Urinary bladder (tissue), 3 donors: ENCODE results near the genes LHX2 and OLFML2A.

GRCh38 chr9:124011301-124011887 is at the start of gene LHX2:
TSS of gene LHX2 (plus strand) at chr9:124011768.
- PRO-cap, result unidirectional peak, plus-strand start at chr9:124011609
- RAMPAGE, long total RNA, result no peak

GRCh38 chr9:124202397-124203030 is 55.2 kb upstream of the NEK6 start:
- PRO-cap, result no peak
- RAMPAGE, long total RNA, result no peak

DNA sequence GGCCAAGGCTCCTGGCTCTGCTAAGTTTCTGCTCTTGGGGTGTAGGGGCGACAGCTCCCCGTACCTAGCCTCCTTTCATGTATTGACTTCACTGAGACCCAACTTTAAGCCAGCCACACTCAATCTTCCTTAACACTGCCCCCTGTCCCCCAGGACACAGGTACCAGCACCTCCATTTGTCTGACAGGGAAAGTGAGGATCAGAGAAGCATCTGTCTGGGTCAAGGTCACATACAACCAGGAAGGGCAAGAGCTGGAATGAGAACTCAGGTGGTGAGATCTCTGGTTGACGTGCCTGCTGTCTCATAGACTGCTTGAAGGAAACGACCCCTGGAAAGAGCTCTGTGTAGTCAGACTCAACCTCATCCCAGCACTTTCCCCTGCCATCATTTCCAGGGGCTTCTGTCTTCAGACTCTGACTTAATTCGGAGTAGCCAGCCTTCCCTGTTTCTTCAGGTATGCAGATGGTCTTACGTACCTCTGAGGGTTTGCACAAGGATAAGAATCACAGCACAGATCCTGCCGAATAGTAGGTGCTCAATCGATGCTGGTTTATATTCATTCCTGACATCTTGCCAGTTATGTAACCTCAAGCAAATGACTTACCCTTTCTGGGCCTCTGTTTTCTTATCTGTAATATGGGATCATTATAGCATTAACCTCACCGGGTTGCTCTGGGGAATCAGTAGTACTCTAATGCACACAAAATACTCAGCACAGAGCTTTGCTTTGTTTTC is 7.4 kb upstream of the NR5A1 start:
- PRO-cap, result no peak
- RAMPAGE, long total RNA, result no peak

DNA sequence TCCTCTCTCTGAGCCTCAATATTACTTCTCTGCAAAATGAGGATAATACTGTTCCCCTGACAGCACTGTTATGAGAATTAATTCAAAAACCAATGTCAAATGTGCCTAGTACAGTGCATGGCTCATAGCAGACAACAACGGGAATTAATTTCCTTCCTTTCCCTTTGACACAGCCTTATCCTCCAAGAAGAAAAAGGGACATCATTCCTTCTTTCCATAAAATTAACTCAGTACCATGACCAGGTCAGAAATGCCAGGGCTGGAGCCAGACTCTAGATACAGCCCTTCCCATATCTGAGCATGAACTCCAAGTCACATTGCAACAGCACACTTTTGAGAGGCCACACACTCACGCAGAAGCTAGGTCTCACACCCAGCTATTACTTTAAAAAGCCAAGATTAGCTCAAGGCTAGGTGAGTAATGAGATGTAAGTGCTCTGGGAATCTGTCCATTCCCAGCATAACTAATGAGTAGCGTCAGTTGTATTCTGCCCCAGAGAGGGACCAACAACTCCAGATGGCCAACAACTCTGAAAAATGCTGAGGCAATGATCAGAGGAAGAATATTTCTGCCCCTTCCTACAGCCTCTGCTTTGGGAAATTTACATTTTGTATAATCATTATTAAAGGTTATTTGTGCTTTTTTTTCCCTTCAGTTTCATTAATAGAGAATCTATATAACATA is 118.6 kb downstream of the NR6A1 start:
- PRO-cap, result no peak
- RAMPAGE, long total RNA, result no peak

DNA sequence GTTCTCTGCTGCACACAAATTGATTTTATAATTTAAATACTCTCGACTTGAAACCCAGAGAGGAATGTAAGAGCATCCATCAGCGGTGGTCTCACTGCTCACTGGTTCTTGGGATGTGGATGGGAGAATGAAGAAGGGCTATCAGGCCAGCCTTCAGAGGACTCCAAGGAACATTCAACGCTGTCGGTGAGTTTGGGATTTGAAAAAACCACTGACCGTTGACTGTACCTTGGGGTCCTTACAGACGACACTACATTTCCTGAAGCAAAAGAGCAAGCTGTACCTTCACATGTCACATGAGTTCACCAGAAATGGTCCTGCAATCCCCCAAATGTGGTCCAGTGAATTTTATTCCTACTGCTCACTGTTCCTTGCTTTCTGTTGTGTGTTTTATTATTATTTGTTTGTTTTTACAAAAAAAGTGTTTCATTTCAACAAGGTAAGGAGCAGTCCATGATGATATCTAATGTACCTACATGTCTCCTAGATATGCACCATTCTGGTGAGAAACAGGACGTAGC is 78.7 kb downstream of the NR6A1 start:
- PRO-cap, result no peak
- RAMPAGE, long total RNA, result no peak

GRCh38 chr9:124711344-124712274 is 59.5 kb downstream of the NR6A1 start:
- PRO-cap, result no peak
- RAMPAGE, long total RNA, result no peak

DNA sequence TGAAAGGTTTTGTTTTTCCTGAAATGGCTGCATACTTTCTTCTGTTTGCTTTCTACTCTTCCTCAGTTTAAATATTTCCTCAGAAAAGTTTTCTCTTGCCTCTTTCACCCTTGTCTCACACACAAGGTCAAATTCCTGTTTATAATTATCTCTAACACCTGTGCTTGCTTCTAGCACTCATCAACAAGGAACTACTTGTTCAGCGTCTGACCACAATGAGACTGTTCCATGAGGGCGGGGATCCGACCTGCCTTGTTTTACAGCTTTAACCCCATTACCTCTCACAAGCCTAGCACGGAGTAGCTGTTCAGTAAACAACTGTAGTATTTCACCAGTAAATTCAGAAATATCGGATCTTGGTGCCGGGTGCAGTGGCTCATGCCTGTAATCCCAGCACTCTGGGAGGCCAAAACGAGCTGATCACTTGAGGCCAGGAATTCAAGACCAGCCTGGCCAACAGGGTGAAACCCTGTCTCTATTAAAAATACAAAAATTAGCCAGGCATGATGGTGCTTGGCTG is 37.0 kb downstream of the NR6A1 start:
- PRO-cap, result no peak
- RAMPAGE, long total RNA, result no peak

- PRO-cap, result bidirectional peak, plus-strand start at chr9:124777160, minus-strand start at chr9:124777001; bidirectional peak, plus-strand start at chr9:124777430, minus-strand start at chr9:124777302
- RAMPAGE, long total RNA, result no peak
Measured at GRCh38 chr9:124776825-124777612, at the start of gene OLFML2A. TSS of gene OLFML2A (plus strand) at chr9:124777133.

DNA sequence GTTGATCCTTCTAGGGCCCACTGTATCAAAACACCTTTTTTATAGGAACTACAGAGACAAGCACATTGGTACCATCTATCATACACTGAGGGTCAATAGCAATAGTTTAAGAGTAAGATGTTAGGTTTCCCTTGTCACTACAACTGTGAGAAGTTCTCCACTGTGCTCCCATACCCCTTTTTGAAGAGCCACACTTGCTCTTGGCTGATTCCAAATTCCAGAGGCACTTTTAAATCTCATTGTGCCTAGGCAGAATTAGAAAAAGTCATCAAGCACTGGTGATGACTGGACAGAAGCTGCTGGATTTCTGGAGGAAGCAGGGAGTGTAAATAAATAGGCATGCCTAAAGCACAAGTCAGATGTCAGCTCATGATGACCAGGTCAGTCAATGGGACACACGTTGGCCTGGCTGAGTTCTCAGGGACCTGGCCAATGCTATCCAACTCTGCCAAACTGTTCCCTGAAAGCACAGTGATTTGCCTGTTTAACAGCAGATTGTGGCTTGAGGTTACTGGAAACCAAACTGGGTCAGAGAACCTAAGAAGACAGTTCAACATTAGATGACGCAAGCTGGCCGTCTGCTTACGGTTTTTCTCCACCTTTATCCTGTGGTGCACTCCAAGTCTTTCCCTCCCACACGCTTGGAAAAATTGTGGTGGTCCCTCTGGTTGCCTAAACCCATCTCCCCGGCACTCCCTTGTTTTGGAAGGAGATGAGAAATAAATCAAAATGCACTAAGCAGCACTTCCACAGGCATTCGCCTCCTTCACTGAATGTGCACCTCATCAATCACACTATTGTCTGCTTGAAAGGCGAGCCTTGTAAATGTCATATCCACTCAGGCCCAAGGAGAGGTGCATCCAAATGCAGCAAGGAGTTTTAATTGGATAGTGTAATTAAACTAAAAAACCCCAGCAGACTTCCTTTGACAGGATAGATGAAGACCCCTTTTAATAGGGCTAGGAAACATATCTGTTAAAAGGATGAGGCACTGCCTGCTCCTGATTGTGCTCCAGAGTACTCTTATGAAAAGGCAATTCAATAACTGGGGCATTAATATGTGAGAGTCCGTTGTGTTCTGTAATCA is 199.3 kb downstream of the GAPVD1 start:
- PRO-cap, result no peak
- RAMPAGE, long total RNA, result no peak

DNA sequence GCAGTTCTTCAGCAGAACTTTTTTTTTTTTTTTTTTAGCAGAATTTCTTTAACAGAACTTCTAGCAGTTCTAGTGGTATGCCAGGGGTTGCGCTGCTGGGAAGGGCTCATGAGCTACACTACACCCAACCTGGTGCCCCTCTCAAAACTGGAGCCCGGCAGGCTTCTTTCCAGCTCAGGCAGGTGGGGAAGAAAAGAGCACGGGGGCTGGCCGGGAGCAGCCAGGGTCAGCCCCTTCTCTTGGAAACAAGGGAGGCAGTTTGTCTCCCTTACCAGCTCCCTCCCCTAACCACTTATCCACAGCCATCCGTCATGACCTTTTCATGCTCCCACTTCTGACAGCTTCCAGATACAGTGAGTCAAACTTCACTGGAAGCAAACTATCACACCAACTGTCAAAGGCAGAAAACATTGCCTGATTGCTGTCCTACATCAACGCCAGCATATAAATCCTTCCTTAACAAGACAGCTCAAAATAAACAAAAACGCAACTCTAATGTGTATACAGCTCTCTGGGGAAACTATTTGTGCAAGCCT is 211.5 kb downstream of the GAPVD1 start:
- PRO-cap, result no peak
- RAMPAGE, long total RNA, result no peak

GRCh38 chr9:125632222-125633480 is 74.4 kb downstream of the MAPKAP1 start:
- PRO-cap, result no peak
- RAMPAGE, long total RNA, result no peak

DNA sequence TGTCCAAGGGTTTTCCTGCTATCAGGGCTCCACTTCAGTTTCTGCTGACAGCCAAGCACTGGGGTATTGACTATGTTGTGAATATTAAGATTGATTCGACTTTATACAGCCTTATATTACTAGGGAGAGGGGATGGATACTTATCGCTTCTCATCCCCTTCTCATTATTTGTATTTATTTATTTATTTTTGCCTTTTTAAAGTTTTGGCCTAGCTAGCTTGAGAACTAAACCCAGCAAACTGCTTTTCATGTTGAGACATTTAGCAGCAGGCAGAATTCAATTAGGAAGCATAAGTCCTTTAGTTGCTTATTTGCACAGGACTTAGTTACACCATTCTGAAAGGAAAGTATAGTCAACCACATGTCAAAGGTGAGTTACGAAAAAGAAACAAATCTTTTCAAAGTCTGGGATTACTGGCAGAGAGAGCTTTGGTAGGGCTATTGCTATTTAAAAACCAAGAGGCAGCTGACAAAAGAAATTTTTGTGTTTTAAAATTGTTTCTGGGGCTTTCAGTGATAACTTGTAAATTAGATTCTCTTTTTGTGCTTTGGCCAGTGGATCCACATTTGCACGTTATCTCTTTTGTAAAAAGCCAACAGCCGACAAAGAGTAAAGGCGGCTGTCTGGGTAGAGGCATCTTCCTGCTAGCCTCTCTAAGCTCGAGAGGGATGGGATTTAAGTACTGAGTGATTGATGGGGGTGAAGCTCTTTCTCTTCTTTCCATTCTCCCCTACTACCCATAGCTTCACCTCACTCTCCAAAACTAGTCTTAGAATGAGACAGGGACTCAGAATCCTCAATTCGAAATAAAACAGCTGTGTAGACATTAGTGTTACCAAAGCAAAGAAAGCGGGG is 3.2 kb downstream of the PBX3 start:
- PRO-cap, result no peak
- RAMPAGE, long total RNA, result no peak

GRCh38 chr9:126348198-126349400 is 22.0 kb downstream of the MVB12B start:
- PRO-cap, result no peak
- RAMPAGE, long total RNA, result no peak

- PRO-cap, result unidirectional peak, minus-strand start at chr9:126376570
- RAMPAGE, long total RNA, result no peak
Measured at GRCh38 chr9:126376240-126377194, 49.9 kb downstream of the MVB12B start.

GRCh38 chr9:126392861-126393450 is 66.3 kb downstream of the MVB12B start:
- PRO-cap, result unidirectional peak, minus-strand start at chr9:126393088
- RAMPAGE, long total RNA, result no peak

DNA sequence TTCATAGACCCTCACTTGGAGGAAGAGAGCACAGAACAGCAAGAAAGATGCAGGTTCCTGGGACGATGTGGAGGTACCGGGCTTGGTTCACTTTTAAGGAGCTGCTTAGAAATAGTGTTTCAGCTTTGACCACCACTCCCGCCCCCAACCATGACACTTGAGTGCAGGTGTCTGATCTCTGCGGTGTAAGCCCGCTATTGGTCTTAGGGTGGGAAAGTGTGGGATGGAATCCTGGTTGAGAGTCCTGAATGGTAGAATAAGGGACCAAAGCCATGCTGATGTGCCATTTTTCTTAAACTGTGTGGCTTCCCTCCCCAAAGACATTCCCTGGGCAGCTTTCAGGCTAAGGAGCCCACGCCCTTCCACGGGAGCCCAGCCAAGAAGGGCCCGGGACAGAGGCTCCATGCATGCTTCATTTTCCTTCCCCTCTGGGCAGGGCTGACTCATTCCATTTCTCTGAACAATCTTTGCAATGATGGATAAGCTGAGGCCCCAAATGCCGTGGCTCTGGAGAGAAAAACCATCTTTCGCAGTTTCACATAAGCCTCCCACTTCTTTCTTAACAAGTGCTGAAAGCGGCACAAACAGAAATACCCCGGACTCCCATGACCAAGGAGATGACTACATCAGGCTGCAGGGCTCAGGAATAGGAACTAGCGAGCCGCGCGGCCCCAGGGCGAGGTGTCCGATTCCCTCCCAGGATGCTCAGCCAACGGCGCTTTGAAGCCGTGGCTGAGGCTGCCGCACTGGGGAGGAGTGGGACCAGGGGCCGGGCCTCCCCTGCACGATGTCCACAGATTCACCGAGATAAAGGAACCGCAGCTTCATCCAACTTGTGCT is 96.9 kb upstream of the LMX1B start:
- PRO-cap, result bidirectional peak, plus-strand start at position 495 of the sequence, minus-strand start at position 322 of the sequence
- RAMPAGE, long total RNA, result no peak

DNA sequence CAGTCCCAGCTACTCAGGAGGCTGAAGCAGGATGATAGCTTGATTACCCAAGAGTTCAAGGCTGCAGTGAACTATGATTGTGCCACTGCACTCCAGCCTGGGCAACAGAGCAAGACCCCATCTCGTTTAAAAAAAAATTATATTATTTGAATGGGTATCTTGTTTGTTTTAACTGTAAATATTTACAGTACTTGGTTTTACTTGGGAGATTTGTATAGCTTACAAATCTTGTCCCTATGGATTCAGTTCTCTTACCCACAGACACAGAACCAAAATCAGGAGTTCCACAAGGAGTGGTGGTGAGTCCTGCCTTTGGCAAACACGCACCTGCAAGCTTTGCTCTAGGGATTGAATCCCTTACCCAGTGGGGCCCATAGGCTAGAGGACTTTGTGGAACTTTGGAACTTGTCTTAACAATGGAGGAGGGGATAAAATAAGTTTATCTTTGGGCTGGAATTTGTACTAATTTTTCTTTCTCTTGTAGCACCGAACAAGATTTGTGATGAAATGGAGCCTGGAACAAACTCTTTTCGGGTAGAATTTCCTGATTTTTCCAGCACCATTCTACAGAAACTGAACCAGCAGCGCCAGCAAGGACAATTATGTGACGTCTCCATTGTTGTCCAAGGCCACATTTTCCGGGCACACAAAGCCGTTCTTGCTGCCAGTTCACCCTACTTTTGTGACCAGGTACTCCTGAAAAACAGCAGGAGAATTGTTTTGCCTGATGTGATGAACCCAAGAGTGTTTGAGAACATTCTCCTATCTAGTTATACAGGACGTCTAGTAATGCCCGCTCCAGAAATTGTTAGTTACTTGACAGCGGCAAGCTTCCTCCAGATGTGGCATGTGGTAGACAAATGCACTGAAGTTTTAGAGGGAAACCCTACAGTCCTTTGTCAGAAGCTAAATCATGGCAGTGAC is 27.4 kb downstream of the ZBTB43 start:
- PRO-cap, result no peak
- RAMPAGE, long total RNA, result no peak

DNA sequence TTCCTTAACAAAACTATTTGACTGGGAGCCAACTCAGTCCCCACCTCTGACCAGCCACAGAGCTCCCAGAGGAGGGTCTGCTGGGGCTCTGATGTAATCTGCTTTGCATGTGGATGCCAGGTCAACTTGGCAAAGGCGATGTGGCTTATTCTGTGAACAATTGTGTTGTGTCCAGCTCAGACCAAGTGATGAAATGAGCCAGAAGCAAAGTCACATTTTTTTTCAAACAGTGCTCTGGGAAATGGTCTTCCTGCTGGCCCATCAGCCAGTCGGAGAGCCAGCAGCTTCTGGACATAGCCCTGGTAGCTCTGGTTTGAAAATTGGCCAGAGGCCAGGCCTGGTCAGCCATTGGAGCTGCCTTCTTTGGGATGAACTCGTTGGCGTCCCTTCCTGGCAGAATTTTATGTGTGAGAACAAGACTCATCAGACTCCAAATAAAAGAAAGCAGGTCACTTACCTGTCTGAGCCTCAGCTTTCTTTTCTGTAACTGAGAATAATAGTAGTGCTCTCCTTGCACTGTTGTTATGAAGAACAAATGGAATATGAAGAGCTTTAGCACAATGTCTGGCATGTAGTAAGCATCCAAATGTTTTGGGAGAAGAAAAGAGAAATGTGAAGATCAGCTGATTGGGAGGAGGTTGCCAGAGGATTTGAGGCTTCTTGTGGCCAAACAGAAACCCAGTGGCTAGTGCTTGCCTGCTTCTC is 86.3 kb downstream of the ANGPTL2 start:
- PRO-cap, result no peak
- RAMPAGE, long total RNA, result no peak

DNA sequence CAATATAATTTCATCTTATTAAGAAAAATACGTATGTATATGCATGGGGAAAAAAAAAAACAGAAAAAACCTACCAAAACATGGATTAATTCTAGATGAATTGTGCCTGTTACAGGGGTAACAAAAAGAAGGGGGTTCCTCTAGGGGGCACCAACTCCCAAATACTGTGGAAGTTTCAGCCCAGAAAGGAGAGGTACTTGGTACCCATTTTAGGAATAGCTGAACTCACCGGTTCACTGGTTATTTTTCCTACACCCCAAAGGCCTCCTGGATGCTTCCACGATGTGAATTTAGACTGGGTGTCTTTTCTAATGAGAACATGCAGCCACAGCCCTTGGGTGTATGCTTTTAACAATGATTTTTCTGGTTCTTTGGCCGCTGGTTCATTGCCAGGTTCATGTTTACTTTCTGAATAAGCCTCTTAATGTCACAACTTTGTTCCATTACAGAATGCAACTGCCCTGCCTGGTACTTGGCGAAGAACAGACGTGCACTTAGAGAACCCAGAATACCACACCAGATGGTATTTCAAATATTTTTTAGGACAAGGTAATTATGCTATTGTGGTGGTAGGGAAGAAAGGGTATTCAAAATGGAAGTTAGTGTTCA is 46.7 kb downstream of the GARNL3 start:
- PRO-cap, result no peak
- RAMPAGE, long total RNA, result no peak

DNA sequence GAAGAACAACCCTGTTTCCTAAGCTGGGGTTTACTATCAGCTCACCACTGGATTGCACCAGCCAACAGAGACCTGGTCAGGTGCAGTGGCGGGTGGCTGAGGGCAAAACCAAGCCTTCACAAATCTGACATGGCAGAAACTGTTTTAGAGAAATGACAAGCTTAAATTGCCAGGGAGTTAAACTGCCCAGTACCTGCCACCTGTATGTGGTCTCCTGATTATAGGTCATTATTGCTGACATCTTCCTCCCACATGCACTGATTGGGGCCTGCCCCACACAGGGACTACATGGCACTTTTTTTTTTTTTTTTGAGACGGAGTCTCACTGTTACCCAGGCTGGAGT is 2.7 kb downstream of the RPL12 start:
- PRO-cap, result no peak
- RAMPAGE, long total RNA, result no peak